Right common carotid artery plus branches (tissue), 1 donor: ENCODE data around the gene CNPY1.

DNA sequence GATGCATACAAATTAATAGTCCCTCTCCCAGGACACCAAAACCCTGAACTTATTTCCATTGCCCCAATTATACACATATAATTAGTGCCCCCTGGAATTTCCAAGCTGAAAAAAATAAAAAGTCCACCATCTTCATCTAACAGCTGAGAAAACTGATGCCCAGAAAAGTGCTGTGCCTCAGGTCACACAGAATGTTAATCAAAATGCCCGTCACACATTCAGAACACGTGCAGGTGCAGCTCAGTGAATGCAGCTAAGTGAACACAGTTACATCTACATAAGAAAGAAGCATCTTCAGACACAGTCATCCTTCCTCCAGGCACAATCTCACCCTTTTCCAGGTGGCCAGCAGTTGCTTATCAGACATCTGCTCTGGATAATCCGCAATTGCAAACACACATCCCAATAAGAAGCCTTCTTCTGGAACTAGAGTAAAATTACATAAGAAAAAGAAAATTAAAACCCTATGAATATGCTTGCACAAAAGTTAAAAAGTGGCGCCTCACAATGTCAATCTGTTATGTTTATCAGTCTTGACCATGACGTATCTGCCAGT is 35.4 kb downstream of the PAXIP1 start:
- PRO-cap = no peak

DNA sequence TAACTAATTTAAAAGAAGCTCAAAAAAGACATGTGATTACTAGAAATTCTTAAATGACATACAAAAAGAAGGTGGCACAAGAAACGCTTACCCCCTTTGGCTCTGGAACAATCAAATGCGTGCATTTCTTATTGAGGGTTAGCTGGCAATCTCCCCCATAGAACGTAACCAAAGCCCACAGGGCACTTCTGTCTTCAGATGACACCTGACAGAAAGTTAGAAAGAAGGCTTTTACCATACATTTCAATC is 19.9 kb downstream of the PAXIP1 start:
- PRO-cap = no peak

- PRO-cap = no peak
Observed at GRCh38 chr7:155001744-155002605, 949 bp downstream of the PAXIP1 start.

DNA sequence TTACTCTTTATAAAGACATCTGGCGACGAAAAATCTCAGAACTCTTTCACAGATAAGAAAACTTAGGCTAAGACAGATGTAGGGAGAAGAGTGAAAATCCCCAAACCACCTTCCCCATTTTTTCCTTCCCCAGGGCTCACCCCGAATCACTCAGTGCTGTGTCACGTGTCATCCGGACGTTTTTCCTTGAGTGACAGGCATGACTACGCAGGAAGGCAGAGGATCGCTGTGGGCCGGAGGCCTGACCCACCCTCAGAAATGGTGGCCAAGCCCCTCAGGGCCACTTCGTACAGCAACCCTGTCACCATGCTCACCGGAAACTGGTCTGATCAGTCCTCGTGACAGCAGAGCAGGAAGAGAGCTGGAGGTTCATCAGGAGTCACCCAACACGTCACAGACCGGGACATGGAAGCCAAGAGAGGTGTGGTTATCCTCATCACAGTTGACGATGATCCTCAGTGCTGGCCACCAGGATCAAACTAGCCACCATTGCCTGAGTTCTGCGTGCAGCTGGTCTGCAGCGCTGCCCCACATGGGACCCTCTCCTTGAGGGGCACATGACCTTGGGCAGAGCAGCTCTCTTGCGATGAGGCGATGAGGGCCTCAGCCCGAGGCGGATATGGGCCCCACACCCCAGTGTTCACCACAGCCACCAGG is 99.4 kb upstream of the INSIG1 start:
- PRO-cap = no peak

- PRO-cap = no peak
Observed at GRCh38 chr7:155253903-155254404, 43.7 kb upstream of the INSIG1 start.

DNA sequence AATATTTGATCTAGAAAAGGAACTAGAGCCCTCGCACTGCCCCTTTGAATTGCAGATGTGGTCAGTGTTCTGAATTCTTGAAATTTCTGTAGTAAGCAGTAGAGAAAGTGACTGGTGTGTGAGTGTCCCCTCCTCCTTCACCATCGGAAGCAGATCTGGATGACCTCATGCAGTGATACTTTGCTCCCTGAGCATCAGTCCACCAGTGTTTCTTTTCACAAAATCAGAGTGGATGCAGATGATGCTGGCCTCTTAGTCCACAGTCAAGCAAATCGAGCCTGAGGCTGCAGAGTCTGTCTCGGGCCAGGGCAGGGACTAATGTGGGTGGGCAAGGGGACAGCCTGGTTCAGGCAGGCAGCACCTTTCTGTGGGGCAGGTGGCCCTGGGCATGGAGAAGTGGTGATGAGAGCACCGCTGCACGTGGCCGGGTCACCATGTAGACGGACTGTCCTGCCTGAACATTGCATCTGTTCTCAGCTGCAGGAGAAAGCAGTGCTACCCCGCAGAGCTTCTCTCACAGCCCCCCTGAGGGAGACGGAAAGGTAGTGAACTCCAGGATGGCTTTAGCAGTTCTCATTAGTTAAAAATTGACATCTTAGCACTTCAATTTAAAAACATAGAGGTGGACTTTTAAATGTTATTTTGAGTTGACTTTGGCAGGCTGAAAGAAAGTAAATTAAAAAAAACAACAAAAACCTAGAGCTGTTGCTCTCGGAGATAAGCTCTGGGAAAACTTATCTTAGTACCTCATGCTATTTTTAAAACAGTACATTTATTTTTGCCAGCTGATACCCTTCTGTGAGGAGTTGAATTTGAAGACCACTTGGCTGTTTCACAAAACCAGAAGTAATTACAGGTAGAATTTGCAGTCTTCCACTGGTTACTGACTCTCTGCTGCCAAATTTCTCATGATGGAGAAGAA is 5.6 kb downstream of the INSIG1 start:
- PRO-cap = no peak

GRCh38 chr7:155357318-155357901 is 59.7 kb downstream of the INSIG1 start:
- PRO-cap = no peak

DNA sequence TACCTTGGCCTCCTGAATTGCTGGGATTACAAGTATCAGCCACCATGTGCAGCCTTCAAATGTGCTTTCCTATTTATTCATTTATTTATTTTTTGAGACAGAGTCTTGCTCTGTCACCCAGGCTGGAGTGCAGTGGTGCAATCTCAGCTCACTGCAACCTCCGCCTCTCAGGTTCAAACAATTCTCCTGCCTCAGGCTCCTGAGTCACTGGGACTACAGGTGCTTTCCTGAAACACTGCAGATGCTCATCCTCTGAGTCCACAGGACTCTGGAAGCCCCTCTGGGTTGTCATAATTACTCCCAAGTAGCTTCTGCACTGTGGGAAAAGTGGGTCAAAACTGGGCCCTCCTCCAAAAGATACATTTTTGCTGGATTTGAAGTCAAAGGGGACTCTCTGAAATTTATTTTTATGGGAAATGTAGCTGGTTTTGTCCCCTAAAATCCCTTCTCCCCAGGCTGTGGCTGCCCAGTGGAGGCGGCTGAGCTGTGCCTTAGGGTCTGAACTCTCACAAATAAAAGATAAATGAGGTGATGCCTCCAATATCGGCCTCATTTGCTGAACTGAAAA is at the start of gene CNPY1:
TSS of gene CNPY1 (minus strand) at position 134 of the 568 bp plus-strand sequence.
- PRO-cap = no peak

DNA sequence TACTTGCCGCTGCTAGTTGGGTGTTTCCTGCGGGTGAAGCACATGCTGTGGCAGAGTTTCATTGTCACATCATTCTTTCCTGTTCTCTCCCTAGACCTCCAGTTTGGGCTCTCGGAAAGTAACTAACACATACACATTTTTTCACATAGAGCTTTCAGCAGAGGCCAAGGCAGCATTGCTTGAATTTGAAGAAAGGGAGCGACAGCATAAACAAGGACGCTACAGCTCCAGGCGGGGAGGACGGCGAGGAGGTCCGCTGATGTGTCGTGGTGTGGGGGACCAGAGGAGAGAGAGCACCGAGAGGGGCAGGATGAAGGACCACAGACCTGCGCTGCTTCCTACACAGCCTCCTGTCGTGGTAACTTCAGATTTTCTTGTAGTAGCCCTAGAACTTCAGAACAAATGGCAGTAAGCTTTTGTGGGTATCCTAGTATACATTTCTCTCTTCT is 62.3 kb downstream of the RBM33 start:
- PRO-cap = no peak

DNA sequence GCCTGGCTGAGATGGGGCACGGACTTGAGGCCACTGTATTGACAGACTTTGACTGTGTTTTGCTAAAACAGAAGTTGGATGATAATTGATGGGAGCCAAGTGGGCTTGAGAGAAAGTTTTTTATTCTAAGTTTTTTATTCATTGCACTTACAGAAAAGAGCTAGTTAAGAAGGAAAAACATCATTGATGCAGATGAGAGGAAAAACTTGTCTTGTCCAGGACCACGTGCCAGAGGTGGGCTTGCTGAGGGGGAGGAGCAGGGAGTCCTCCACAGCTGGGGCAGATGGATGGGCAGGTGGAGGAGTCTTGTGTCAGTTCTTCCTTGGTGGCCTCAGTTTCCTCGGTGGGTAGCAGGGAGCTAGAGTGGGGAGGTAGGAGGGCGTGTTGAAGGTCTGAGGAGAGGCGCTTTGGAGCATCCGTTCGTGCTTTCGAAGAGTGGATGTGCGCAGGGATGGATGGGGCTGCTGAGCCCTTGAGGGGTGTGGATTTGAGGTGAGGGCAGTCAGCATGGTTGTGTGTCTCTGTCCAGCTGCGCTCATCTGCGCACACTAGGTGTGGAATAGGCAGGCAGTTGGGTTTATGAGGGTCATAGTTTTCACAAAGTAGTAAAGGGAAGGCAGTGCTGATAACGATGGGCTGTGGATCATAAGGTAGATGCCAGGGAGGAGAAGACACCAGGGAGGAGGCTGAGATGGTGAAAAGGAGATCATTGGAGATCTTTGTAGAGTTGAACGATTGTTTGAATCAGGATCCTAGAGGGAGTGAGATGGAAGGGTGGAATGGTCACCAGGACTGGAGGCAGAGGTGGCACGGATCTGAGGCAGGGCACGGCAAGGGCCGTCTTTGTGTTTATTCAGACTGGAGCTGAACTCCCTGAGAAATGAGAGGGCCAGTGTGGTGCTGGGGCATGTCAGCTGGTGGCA is 69.4 kb downstream of the RBM33 start:
- PRO-cap = no peak

- PRO-cap = no peak
Observed at GRCh38 chr7:155739419-155740179, 72.7 kb downstream of the SHH start.

DNA sequence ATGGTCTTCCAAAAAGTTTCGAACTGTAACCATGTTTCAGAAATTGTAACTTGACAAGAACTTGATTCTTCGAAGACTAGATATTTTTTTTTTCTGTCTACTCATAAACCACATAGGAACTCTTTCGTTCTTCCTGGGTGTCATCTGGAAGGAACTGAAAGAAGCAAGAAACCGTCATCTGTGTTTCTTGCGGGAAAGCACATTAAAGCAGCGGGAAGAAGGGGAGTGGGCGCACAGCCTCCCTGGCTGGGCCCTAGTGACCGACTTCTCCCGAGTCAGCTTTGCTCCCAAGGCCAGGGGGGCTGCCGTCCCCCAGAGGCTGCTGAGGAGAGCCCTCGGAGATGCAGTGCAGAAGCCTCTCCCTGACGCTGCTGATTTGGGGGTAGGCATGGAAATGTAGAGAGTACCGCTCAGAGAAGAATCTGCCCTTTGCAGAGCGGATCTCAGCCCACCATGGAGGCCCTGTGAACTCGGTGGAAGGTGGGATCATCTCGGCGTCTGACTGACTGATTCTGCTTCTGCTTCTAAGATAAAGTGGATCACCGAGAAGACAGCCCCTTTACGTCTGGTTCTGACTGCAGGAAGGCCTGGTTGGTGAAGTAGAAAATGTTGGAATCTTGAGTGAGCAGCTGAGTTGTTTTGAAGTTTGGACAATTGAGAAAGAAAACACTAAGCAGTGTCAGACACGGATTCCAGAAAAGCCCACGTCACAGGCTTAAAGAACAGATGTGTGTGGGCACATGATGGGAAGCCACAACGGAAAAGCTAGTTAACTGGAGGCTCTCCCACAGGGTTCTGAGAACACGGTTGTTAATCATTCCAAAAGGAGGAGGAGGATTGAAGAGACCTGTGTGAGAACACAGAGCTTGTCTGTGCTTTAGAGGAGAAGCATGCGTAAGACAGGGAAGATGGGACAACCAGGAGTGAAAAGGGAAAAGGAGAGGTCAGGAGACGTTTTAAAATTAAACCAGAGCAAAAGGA is 42.8 kb downstream of the SHH start:
- PRO-cap = bidirectional peak, plus-strand start at position 822 of the sequence, minus-strand start at position 608 of the sequence

DNA sequence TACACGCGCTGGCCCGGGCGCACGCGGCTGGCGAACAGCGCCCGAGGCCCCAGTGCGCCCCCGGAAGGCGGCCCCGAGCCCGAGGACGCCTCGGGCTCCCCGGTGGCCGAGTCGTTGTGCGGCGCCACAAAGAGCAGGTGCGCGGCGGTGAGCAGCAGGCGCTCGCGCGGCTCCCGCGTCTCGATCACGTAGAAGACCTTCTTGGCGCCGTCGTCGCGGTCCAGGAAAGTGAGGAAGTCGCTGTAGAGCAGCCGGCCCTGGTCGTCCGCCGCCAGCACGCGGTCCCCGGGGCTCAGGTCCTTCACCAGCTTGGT is 9.0 kb downstream of the SHH start:
- PRO-cap = no peak

DNA sequence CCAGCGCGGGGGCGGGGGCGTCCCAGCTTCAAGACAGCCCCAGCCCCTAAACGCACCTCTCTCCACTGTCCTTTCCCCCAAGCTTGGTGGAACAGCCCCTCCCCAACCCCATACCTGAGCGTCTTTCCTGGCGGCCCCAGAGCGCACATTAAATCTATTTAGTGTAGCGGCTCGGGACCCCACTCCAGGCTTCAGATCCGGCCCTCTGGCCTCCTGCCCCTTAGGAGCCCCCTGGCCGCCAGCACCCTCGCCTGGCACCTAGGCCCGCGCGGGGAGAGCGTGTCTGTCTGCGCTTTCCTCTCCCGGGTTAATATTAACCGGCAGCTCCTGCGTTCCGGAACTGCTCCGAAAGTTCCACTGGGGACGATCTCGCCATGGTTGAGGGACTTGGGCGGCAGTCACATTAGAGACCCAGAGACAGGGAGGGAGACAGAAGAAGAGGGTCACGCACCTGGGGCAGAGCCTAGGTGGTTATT is 3.3 kb downstream of the SHH start:
- PRO-cap = no peak

GRCh38 chr7:155917765-155918237 is 105.5 kb upstream of the SHH start:
- PRO-cap = no peak

DNA sequence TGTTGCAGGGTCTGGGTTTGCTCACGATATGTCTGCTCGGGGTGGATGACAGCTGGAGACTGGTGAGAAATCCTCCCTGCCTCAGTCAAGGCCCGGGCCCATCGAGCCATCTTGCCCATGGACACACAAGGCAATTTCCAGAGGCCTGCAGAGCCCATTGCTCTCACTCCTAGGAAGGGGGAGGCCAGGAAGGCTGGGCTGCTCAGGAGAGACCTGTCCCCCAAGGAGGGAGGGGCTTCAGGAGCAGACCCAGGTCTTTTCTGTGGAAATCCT is 391.7 kb upstream of the SHH start:
- PRO-cap = no peak

GRCh38 chr7:156545135-156545619 is 95.4 kb upstream of the RNF32 start:
- PRO-cap = no peak

DNA sequence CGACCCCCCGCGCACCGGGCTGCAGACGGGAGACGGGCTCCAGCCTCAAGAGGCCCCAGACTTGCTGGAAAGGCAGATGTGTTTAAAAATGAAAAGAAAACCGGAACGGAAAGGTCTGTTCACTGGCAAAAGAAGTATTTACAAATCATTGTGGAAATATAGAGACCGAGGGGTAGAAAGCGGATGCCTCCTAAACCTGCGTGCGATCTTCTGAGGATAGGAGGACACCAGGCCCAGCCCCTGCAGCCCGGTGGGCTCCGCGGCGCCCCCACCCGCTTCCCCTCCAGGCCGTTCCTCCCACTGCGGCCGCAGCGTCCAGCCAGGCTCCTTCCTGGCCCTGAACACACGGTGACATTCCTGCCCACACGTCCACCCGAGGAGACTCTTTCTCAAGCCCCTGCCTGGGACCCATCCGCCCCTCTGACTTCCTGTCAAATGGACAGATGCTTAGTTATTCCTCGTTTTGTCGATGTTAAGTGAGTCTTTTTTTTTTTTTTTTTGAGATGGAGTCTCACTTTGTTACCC is 32.5 kb upstream of the RNF32 start:
- PRO-cap = no peak

DNA sequence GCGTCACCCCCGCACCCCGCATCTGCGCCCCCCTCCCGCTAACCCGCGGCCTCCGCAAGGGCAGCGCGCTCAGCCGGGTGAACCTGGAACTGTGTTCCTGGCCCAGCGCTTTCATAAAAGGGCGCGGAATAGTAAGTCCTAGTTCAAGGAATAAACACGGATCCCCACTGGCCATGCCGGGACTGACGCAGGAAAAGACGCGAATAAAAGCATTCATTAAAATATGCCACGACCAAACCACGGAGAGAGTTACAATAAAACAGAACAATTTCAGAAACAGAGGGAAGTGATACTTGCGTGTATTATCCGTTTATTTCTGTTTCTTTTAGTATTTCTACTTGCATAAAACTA is 23.6 kb upstream of the RNF32 start:
- PRO-cap = no peak

DNA sequence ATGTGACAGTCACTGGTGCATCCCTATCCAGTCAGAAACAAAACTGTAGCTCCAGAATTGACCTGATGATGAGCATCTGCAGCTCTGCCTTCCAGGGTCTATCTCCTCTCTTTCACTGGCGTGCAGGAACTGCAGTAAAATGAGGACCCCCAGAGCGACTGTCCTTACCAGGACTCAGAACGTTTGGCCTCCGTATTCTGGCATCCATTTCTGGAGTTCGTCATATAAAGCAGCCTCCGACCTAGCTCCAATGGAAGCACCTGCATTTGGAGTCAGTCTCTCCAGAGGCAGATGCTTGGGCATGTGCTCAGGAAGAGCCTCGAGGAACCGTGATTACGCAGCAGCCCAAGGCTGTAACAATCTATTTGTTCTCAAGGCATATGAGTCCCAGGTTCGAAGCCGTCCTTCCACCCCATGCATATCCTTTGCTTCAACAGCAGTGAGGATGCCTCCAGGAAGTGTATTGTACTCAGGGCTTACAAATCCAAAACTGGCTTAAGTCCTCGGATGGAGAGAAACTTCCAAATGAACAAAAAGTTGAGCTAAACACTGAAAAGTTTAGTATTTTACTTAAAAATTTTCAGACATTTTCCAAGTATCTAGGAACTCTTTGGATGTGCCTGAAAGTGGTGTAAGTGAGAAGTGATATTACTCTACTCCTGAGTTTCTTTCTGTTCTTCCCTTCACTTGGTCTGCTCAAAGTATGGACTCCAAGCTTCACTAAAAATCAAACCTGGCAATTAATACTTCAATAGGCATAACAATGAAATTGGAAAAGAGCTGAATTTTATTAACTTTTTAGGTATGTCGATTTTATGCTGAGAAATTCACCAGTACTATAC is 41.3 kb downstream of the RNF32 start:
- PRO-cap = no peak